ENCODE measurements around a stretch of chr2.

- RRBS = no CpG with 5 or more reads among the region's 5 CpGs
Measured at GRCh38 chr2:100894240-100894603, 74.3 kb downstream of the NPAS2 start.

- RRBS = no CpG with 5 or more reads among the region's 3 CpGs
Measured at GRCh38 chr2:100904492-100905029, 84.6 kb downstream of the NPAS2 start.

DNA sequence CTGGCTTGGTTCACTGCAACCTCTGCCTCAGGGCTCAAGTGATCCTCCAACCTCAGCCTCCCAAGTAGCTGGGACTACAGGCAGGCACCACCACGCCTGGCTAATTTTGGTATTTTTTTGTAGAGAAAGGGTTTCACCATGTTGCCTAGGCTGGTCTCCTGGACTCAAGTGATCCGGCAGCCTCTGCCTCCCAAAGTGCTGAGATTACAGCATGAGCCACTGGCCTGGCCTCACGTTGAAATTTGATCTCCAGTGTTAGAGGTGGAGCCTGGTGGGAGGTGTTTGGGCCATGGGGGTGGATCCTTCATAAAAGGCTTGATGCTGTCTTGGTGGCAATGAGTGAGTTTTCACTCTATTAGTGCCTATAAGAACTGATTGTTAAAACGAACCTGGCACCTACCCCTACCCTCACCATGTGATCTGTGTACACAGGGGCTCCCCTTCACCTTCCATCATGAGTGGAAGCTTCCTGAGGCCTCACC lies 15.2 kb downstream of the TBC1D8 start:
- RRBS = no CpG with 5 or more reads among the region's 4 CpGs

DNA sequence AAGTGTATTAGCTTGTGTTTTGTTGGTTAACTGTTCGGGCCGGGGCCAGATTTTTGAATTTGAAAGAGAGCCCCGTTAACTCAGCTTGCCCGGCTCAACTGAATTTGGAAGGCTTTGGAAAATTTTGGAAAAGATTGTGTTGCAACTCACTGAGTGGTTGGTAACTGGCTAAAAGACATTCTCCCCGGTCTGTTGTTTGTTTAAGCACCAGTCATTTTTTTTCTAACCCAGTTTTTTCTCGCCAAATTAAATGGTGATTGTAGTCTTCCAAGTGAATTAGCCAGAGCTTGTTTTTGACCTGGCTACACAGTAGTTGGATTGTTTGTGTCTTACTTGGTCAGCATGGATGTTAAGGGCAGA lies 2.3 kb downstream of the MAP4K4 start:
- RRBS = 4% methylated on average over 3 of the region's 6 CpGs

DNA sequence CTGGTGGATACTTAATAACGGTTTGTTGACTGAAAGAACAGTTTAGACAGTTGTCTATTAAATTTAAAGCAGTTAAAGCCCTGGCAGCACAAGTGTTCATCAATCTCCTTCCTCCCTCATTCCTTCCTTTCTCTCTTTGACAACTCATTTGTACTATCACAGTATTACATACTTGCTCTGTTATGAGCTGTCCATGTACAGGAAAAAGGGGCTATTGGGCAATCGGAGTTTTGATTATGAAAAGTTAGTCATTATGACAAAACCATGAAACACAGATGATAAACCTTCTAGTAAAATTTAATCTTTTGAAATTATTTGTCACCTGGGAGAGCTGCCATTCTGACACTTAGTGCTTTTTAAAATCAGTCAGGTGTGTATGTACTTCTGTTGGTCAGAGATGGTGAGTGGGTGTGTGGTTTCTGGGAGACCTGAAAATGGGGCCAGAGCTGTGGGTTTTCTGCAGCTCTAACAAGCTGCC lies 39.3 kb downstream of the MAP4K4 start:
- RRBS = no CpG with 5 or more reads among the region's 2 CpGs

DNA sequence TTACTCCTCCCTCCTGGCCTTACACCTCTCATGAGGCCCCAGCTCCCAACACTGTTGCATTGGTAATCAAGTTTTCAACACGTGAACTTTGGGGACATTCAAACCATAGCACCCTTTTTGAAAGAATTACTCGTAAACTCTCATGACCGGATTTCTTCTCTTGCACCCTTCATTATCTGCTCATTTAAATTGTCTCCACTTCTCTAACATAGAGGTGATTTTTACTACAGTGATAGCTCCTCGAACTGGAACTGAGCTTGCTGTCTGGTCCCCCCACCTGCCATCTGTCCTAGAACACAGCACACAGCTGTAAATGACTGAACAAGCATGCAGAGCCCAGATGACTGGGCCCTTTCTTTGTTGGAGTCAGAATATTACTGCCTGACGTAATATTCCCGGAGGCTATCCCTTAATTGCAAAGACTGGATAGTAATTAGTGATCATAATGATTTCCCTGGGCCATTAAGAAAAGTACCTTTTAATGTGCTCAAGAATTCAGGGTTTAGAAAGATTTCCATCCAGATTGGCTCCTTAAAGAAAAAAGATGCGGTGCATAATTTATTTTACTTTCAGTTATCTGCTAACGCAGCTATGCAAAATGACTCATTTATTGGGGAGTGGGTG lies 84.2 kb downstream of the MAP4K4 start:
- RRBS = no CpG with 5 or more reads among the region's 8 CpGs

DNA sequence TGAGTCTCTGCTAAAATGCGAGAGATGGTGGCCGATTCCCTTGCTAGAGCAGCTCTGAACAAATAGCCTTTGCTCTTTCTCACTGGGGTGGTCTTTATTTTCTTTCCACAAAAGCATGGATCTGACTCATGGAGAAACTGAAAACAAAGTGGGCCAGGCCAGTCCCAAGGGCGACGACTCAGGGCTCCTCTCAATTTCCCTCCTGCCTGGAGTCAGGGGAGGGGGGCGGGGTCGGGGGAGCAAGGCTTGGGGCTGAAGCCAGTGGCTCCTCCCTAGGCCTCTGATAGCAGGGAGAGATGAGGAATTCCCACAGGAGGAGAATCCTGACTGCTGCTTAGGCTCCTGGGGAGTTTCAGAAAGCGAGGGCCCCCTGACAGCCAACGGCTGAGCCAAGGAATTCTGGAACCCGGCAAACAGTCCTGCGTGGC lies 17.1 kb upstream of the IL1R2 start:
- RRBS = no CpG with 5 or more reads among the region's 10 CpGs

DNA sequence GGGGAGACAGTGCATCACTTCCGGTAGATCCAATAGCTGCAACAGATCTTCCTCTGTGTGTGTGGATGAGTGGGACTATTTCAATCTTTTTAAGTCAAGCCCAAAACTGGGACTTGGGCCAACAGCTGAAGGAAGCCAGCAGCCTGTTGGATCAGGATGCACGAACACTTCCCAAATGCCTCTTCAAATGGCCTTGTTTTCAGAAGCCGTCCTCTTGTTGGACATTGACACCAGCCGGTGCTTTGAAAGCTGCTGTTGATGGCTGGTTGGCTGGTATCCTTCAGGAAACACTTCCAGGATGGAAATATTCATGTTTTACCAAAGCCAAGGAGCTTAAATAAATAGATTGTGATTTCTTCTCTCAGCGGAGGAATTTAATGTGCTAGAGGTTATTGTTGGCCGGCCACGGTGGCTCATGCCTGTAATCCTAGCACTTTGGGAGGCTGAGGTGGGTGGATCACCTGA lies 59.3 kb downstream of the IL1R2 start:
- RRBS = no CpG with 5 or more reads among the region's 7 CpGs

- RRBS = no CpG with 5 or more reads among the region's 7 CpGs
Measured at GRCh38 chr2:102063366-102063990, 71.7 kb downstream of the IL1R2 start.

DNA sequence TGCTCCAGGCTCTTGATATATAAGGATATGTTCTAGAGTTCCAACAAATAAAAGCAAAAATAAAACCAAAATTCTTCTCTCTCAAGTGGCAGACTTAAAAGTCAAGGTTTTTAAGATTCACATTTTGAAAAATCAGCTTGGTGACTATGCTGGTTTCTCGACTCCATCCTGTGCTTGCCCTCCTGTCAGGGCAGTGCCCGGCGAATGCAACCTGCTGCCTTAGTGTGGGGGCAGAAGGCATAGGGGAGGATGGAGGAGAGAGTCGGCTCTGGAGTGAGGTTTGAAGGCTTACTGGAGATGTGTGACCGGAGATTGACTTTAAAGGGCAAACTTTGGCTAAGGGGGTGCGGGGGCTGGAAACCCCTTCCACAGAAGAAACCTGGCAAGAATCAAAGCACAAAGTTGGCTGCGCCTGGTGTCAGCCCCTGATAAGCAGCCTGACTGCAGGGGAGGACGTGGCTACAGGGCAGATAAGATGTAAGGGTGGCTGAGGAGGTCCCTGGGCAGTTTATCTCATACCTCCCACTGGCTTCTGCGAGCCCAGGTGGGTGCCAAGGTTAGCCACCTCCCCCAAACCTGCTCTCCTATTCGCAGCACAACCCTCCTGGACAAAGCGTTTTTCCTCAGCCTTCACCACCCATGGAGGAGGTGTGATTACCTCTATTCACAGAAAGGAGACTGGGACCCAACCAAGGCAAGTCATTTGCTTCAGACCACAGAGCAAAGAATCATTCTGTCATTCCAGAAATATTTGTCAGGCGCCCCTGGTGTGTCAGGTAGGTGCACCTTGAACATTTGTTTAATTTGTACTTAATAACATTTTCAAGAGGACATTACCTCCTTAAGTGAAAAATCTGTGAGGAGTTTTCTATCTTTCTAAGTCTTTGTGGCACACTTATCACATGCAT lies 73.3 kb upstream of the IL1R1 start:
- RRBS = 96% methylated on average over 2 of the region's 12 CpGs

GRCh38 chr2:102082410-102083424 lies 59.8 kb upstream of the IL1R1 start:
- RRBS = no CpG with 5 or more reads among the region's 11 CpGs

DNA sequence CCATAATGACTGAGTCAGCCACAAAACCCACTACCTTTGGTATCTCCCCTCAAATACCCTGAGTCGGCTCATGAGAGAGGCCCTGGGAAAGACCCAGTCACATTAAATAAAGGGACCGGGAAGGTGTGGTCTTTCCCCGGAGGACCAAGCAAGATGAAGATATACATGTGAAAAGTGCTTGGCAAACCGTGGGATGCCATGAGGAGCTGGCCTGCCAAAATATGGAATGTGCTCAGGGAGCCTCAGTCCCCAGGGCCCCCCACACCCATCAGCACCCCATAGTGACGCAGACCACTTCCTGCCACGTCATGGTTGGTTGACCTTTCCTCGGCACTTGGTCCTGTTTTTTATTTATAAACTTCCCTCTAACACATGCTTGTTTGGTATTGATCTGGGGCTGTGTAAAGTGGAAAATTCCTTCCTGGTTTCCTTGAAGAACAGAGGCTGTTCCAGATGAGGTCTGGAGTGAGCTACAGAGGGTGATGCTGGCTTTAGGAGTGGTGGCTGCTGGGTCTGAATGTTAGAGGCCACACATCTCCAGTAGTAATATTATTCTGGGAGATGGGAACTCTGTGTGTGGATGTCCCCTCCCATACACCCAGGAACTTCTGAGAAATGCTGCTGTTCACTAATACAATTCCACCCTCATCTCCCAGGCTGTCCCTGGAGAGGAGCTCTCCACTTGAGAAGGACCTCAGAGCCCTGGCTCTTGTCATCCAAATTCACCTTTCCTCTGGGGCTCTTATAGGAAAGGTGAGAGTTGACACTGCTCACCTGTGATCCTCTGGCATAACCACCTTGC lies 51.6 kb downstream of the IL1RL2 start:
- RRBS = no CpG with 5 or more reads among the region's 7 CpGs

GRCh38 chr2:102240567-102241262 lies 53.9 kb downstream of the IL1RL2 start:
- RRBS = no CpG with 5 or more reads among the region's 19 CpGs

- RRBS = no CpG with 5 or more reads among the region's 4 CpGs
Measured at GRCh38 chr2:102367272-102367737, 11.7 kb downstream of the IL18R1 start.

DNA sequence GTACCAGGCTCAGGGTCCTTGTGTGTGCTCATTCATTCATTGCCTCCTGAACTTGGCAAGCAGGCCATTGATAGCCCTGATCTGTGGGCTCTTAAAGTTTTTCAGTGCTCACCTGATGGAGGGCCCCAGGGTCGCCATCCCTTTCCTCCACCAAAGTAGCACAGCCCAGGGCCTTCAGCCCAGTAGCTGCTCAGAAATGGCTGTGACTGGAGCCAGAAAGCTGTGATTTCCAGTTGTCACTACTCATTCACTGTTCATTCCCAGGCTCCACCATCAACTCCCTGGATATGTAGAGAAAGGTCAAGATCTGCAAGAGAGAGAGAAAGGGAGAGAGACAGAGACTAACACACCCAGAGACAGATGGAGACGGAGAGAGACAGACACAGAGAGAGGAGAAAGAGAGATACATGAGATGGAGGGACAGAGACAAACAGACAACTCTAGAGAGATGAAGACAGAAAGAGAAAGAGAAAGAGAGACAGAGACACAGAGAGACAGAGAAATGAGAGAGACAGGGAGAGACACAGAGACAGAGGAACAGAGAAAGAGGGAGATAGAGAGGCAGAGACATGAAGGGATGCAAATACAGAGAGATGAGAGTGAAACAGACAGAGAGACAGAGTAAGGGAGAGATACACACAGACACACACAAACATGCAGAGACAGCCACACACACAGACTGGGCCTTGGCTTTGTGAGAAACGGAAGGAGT lies 32.0 kb downstream of the IL18R1 start:
- RRBS = no CpG with 5 or more reads among the region's 3 CpGs

DNA sequence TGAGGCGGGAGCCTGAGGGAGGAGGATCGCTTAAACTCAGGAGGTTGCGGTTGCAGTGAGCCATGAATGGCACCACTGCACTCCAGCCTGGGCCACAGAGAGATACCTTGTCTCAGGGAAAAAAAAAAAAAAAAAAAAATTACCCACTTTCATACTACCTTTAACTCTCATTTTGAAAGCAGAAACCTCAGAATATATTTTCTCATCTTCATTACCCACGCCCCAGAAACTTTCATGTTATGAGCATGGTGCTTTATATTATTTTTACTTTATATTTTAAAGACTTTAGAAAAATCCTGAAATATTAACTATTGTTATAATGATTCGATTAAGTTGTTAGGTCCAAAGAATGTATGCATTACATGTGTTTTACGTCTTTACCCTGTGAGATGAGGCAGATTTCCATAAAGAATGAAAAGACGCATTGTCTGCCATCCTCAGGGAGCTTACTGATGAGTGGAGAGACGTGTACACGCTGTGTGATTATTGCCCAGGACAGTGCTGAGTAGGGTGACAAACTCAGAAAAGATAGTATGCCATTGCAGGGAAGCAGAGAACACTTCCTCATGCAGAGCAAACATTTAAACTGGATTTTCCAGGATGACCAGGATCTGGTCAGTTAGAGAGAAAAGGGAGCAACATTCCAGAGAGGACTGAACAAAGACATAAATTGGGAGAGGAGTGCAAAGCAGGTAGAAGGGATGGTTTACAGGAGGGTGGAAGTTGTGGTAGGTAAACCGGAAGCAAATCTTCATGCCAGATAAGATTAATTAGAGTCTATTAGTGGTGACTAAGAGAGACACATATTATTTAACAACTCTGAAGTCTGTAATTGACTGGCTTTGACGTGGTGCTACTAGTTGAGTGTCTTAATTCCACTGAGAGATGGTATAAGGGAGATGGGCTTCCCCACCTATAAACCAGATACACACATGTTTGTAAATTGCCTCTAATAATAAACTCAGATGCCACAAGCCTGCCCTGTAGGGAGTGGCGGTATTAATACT lies 2.2 kb downstream of the SLC9A2 start:
- RRBS = no CpG with 5 or more reads among the region's 12 CpGs

DNA sequence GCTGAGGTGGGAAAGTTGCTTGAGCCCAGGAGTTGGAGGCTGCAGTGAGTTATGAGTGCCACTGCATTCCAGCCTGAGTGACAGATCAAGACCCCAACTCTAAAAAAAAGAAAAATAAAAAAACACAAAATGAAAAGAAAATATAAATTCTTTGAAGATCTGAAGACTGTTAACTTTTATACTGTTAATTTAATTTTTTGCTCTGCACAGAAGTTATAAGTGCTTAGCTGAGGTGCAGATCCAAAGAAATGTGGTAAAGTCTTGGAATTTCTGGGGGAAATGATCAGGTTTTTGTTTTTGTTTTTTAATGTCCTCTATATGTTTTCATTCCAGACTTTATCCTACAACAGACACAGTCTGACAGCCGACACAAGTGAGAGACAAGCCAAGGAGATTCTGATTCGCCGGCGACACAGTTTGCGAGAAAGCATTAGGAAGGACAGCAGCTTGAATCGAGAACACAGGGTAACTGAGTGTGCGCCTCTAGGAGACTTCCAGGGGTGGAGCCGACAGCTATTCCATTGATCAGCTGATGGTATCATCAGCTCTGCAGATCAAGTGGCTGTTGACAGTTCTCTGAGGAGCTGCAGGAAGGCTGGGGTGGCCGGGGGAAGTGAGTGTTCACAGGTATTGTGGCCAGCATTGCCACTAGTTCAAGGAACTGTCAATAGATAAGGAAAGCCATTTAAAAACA lies 32.3 kb downstream of the MFSD9 start:
- RRBS = 21% methylated on average over 1 of the region's 9 CpGs

DNA sequence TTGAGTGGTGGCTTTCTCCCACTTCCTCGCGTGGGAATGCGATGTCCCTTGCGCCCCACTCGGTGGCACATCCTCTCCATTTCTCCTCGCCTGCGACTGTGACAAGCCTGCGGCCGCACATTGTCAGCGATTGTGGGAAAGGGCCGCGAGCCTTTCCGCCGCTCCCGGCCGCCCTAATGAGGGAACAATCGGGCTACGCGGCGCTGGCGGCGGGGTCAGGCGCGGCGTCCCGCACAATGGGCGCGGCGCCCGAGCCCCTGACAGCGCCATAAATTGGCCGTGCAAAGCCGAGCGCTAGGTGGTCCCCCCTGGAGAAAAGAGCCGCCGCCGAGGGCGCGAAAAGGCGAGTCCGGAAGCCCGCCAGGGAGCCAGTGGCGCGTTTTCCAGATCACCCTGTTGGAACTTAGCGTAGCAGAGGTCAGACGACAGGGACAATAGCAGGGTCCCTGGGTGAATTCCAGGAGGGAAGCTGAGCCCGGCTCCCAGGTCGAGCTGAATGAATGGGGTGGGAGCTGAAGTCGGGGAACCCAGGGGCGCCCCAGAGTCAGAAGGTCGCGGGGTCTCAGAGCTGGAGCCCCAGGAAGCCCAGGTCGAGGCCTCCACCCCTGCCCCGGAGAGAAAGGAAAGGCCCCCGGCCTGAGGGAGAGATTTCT lies 194.7 kb upstream of the POU3F3 start:
- RRBS = no CpG with 5 or more reads among the region's 55 CpGs

GRCh38 chr2:105093488-105093870 lies 55.6 kb downstream of the MRPS9 start:
- RRBS = no CpG with 5 or more reads among the region's 2 CpGs

DNA sequence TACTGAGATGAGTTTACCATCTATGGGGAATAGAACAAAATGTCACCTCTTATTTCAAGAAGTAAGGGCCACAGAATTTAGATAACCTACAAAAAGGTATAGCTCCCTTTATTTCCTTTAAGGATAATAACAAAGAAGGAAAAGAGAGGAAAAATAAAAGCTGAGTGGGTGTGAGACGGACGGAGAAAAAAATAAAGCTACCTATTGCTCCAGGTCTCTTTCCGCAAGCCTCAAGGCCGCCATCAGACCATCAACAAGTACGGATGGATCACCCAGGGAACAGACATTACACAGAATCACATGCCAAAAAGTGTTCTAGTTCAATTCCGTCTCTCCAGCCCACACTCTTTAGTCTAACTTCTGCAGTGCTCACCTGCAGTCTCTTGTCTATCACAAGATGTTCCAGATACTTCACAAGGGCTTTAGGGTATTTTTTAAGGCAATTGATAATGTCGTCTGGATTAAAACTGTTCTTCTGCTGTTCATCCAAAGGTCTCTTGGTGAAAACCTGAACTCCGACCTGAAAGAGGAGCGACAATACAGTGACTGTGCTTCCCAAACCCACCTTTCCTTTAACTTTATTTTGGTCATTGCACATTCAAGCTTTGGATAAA lies 31.7 kb downstream of the GPR45 start:
- RRBS = no CpG with 5 or more reads among the region's 9 CpGs